HCT116 (cell line): Measurements from ENCODE around the genes OR10H4 and C19orf44.

DNA sequence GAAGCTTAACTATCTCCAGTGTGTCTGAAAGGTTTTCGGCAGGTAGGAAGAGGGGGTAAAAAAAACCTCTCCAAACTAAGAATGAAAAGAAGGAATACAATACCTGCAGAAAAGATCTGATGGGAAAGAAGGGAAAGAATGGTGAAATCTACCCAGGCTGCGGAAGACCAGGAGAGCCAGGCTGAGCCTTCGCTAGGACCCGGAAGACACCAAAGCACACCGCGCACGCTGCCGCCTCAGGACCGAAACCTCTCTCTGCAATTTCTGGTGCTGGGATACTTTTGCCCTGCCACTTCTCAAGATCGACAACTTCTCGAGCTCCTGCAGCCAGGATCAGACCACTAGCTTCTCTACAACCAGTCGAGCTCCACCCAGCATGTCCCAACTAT is 1.2 kb downstream of the AKAP8 start:
- RRBS = no CpG with 5 or more reads among the region's 12 CpGs

- RRBS = no CpG with 5 or more reads among the region's 17 CpGs
These were observed 936 bp upstream of the AKAP8L start for GRCh38 chr19:15419452-15420396.

- RRBS = no CpG with 5 or more reads among the region's 3 CpGs
These were observed 12.1 kb upstream of the AKAP8L start for GRCh38 chr19:15430978-15431249.

- RRBS = no CpG with 5 or more reads among the region's 7 CpGs
These were observed 9.3 kb upstream of the CYP4F22 start for GRCh38 chr19:15499042-15499463.

GRCh38 chr19:15551080-15551719 is 42.9 kb downstream of the CYP4F22 start:
- RRBS = no CpG with 5 or more reads among the region's 38 CpGs

DNA sequence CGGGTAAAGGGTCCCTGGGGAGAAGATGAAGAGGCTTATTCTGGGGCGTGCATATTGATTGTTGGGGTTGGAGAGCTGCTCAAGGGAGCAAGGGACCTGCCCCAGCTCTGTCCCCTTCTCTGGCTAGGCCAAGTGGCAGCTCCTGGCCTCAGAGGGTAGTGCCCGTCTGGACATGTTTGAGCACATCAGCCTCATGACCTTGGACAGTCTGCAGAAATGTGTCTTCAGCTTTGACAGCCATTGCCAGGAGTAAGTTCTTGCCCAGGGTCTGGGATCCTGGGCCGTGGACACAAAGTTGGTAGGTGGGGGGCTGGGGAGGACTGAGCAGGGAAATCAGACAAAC is 8.3 kb downstream of the CYP4F3 start:
- RRBS = no CpG with 5 or more reads among the region's 4 CpGs

DNA sequence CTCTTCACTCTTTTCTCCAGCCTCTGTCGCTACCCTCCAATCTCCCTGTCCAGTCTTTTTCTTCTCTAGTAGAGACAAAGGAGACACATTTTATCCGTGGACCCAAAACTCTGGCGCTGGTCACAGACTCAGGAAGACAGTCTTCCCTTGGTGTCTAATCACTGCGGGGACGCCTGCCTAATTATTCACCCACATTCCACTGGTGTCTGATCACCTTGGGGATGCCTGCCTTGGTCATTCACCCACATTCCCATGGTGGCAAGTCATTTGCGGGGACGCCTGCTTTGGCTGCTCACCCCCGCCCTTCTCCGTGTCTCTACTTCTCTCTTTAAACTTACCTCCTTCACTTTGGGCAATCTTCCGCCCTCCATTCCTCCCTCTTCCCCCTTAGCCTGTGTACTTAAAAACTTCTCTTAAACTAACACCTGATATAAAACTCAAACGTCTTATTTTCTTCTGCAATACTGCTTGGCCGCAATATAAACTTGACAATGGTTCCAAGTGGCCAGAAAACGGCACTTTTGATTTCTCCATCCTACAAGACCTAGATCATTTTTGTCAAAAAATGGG is 14.0 kb upstream of the OR10H1 start:
- RRBS = no CpG with 5 or more reads among the region's 13 CpGs

DNA sequence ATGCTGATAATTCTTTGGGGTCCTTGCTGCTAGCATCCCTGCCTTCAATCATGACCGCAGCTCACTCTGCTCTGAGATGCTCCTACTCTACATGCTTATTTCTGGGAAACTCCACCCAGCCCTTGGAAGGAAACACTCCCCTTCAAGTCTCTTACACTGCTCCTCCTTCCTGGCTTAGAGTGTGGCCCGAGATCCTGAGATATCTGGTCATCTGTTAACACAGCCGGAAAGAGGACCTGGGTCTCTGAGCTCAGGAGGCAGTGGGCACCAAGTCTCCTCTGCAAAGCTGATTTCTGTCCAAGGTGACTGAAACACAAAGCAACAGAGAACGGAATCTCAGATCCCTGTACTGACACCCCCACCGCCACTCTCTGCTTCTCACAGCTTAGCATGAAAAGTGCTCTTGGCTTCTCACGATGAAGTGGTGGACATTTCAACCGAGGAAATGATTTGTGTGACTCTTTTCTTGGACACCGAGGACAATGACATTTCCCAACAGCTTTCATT is 33.0 kb downstream of the CYP4F2 start:
- RRBS = no CpG with 5 or more reads among the region's 8 CpGs

GRCh38 chr19:15948581-15949304 is at the start of gene OR10H4:
Gene OR10H4 (plus strand): TSS chr19:15949008.
- RRBS = no CpG with 5 or more reads among the region's 2 CpGs

DNA sequence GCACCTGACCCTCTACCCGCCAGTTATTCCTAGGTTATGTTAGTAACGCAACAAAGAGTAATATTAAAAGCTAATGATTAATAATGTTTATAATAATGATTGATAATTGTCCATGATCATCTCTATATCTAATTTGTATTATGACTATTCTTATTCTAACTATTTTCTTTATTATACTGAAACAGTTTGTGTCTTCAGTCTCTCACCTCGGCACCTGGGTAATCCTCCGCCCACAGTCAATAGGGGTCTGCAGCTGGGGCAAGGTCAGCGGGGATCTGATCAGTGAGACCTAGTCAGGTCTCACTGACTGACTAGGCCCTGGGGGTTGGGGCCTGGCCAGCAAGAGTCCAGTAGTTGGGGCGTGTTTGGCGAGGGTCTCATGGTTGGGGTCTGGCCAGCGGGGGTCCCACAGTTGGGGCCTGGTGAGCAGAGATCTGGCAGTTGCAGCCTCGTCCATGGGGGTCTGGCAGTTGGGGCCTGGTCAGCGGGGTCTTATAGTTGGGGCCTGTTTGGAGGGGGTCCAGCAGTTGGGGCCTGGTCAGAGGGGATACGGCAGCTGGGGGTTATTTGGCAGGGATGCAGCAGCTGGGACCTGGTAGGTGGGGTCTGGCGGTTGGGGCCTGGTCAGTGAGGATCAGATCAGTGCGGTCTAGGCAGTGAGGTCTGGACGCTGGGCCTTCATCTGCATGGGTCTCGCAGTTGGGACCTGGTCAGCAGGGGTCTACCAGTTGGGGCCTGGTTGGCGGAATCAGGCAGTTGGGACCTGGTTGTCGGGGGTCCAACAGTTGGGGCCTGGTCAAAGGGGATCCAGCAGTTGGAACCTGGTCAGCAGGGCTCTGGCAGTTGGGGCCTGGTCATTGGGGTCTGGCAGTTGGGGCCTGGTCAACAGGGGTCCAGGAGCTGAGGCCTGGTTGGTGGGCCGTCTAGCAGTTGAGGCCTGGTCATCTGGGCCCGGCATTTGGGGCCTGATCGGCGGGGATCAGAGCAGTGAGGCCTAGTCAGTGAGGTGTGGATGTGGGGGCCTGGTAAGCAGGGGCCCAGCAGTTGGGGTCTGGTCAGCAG is 61.2 kb upstream of the TPM4 start:
- RRBS = no CpG with 5 or more reads among the region's 21 CpGs

DNA sequence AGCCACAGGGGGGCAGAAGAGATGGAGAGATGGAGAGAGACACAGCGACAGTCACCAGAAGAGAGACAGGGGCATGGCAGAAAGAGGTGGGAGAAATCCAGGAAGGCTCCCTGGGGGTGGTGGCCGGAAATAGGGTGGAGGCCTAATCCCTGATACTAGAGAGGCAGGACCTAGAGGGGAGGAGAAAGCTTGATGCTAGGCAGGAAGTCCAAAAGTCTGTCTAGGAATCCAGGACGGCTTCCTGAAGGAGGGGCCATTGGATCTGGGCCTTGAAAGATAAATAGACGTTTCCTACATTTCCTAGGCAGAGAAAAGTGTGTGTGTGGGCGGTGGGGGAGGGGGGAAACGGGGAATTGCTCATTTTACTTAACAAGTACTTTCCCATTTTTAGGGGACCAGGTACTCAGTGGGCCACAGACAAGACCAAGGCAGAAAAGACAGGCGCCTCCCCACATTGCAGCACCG is 9.5 kb upstream of the TPM4 start:
- RRBS = 27% methylated on average over 1 of the region's 8 CpGs

- RRBS = no CpG with 5 or more reads among the region's 10 CpGs
These were observed 13.2 kb downstream of the TPM4 start for GRCh38 chr19:16089368-16089983.

DNA sequence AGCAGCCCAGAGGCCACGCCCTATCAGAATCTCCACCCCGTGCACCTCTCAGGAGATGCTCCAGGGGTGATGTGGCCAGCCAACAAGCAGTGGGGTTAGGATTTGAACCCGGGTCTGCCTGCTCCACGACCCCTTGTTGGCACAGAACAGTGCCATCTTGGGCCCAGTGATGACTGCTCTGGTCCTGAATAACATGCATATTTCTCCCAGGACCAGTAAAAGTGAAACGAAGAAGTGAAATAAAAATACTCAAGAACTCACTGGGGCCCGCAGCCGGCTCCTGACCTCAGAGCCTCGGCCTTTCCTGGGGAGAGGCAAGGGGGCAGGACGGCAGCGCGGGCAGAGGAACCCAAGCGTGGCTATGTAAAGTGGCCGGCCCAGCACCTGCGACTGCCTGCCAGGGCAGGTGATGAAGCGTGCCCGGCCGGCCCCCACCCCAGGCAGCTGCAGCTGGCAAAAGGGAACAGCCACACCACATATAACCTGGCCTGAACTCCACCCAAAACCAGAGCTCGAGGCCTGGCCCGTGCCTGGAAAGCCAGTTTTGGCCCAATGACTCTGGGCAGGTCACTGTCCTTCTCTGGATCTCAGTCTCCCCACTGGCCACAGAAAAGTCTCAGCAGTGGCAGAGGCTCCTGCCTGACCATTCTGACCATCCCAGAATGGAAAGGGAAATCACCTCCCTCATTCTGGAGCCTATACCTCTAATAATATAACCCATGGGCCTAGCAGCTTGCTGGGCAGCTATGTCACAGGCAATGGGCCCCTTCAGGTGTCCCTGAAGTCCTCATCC is 62.2 kb downstream of the AP1M1 start:
- RRBS = no CpG with 5 or more reads among the region's 19 CpGs

DNA sequence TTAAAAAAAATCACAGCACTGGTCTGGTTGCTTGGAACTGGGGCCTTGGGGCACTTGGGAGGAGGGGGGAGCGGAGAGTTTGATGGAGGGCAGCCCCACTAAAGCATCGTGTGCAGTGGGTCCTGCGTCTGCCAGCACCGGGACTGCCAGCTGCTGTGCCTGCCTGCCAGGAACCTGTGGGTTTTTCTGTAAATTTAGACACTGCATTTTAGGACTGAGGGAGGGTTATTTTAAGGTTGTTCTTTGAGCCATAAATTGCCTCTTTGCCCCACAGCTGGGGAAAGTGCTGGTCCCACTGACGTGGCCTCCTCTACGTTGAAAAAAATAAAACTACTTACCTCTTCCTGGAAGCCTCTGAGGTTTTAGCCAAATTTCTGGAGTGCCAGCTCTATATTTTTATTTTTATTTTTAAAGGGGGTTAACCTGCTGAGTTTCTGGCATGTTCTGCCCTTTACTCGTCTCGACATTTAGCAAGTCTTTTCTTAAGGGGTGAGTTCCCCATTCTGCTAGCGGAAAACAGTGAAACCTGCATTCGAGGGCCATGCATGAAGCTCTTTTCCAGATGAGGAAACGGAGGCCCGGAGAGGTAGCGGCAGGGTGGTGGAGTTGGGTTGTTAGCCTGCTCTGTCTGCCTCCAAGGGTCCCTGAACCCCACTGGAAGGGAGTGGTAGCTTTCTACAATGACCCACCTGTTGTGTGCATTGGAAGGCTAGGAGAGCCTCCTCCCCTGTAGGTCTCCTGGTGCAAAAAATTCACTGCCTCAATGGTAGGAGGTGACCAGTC is 3.1 kb downstream of the KLF2 start:
- RRBS = no CpG with 5 or more reads among the region's 13 CpGs

DNA sequence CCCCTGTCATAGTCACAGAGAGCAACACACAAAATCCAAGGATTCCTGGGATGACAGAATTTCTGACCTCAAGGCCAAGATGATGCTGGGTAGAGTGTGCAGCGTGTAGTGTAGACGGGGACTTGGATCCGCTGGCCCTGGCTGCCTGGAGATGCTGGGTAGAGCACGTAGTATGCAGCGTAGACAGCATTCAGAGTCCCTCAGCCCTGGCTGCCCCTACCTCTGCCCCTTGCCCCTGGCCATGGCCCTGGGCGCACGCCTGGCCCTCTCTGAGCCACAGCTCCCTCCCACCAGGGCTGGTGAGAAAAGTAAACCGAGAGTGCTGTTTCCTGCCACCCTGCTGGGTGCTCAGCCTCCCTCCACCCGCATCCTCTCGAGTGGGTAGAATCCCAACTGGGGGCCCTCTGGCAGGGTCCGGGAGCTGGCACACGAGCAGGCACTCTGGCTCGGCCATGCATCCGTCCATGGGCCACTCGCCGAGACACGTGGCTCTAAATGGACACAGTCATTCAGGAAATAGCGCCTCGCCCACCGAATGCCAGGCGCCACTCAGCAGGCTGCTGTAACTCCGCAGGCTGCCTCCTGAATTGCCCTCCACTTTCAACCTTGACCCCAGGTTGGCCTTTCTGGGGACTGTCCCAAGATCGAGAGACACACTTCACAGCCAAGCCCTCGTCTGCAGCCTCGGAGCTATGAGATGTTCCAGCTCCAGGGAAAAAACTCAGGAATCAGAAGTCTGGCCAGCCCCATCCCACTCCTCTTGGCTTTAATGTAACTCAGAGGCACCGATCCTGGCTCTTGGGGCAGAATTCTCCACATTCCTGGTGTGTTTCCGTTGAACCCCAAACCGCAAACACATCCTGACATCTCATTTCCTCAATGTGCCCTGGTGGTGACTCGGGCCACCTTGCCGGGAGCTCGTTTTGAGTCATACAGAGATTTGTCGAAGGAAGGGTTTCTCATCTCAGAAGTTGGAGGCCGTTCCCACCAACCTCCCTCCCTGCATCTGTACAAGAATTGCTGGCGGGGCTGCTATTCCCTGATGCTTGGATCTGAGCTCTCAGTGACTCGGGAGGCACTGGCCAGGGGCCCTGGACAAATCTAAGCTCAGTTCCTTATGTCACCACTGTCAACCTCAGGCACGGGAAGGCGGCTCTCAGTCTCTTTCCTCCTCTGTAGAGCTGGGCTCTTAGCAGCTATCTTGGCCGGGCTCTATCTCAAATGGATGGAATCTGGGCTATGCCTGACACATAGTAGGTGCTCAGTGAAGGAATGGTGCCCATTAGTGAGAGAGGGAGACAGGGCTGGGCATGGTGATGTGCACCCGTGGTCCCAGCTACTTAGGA is 14.1 kb downstream of the KLF2 start:
- RRBS = no CpG with 5 or more reads among the region's 39 CpGs

GRCh38 chr19:16368817-16370314 is 44.7 kb downstream of the KLF2 start:
- RRBS = no CpG with 5 or more reads among the region's 36 CpGs

DNA sequence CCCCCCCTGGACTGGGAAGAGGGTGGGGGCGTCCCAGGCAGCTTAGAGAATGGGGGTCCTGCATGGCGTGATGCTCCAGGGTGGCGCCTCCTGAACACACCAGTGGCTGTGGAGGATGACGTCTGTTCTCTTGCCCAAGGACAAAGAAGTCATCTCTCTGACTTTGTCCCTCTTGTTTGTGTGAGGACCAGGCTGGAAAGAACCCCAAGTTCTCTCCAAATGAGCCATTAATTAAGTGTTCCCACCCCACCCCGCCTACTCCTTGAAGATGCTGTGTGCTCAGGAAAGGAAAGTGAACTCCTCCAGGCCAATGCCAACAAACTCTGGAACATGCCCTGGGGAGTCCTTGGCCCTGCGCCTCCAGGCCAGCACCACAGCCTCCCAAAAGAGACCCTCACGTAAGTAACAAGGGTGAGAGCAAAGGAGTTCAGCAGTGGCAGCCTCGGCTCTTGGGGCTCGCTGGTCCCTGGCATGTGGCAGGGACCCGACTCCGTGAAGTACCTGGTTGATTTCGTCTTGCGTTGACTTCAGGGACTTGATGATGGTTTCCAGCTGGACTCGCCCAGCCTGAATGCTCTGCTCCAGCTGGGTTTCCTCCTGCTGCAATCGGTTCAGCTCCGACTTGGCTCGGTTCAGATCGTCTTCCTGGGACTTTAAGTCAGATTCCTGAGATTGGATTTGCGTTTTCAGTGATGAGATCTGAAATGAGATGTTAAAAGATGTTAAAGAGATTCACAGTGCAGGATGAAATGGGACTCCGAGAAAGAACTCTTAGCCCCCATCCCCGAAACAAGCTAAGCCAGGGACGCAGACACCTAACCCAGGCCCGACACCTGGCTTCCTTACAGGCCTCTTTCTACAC is 68.3 kb downstream of the EPS15L1 start:
- RRBS = no CpG with 5 or more reads among the region's 23 CpGs

DNA sequence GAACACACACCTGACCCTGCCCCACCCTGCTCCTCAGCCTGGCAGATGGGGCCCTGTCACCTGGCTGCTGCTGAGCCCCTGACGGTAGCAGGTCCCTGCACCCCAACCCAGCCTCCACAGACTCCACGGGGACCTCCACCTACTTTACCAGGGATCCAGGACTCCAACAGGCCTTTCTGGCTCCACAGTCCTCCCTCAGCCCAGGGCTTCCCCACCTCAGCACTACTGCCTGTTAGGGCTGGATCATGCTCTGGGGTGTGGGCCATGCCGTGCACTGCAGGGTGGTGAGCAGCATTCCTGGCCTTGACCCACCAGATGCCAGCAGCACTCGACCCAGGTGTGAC is 42.2 kb downstream of the EPS15L1 start:
- RRBS = no CpG with 5 or more reads among the region's 4 CpGs

DNA sequence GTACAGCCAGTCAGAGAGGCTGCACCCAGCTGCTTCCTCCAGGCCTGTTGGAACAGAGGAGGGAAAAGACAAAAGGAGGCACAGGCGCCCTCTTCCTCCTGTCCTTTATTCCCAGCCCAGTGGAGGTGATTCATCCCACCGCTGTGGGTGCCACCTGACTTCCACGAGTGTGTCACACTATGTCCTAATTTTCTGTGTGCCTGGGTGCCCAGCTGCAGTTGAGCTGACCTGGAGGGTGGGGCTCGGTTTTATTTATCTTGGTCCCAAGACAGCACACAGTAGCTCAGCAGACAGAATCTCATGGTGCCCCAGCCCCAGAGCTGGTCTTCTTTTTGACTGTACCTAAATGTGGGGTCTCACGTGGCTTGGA is 9.0 kb downstream of the EPS15L1 start:
- RRBS = no CpG with 5 or more reads among the region's 5 CpGs

DNA sequence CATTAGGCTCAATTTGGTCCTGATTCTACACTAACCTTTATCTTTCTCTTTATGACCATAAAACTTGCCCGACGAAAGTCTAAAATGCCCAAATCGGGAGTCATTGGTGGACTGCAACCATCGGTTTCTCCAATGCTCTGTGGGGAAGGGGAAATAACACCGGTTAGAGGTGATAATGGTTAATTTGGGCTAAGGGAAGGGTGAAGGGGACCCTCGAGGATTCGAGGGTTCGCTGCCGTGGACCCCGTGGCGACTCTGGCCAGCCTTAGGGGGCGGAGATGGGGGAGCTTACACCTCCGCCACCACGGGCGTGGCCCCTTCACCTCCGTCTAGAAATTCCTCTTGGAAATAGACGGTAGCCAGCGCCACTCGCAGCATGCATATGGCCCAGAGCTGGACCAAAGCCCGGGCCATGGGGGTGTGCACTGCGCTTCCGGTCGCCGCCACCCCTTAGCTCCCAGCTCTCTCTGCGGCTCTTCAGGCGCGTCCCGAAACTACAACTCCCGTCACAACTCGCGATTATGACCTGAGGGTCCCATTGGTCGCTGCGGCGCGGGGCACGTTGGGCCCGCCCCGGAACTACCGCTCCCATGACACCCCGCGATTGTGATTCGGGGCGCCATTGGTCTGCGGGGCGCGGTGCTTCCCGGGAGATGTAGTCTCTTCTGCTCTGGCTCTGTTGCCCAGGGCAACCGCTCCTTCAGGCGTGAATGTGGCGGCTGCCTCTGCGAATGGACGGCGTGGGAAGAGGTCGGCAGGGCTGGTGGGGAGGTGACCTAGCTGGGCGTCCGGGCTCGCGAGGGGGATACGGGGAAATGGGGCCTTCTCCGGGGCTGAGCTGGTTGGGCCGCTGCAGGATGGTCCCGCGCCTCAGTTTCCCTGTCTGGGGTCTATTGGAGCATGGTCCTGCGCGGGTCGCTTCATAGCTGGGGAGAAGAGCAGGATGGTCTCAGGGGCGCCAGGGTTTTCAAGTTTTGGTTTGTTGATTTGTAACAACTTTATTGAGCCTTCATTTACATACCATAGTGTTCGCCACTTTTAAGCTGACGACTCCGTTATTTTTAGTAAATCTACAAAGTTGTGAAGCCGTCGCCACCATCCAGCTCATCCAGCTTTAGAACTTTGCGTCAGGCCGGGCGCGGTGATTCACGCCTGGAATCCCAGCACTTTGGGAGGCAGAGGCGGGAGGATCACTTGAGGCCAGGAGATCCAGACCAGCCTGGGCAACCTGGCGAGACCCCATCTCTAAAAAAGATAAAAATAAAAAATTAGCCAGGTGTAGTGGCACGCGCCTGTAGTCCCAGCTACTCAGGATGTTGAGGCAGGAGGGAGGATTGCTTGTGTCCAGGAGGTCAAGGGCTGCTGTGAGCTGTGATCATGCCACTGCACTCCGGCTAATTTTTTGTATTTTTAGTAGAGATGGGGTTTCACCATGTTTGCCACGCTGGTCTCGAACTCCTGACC is at the start of gene C19orf44:
TSS of gene C19orf44 (plus strand) at position 679 of the 1,464 bp plus-strand sequence.
- RRBS = 3% methylated on average over 13 of the region's 84 CpGs